ENCODE data around the genes OR2A12 and ZNF425.

GRCh38 chr7:143487445-143488149 is 9.9 kb downstream of the TAS2R41 start:
- RRBS, result no CpG with 5 or more reads among the region's 5 CpGs

DNA sequence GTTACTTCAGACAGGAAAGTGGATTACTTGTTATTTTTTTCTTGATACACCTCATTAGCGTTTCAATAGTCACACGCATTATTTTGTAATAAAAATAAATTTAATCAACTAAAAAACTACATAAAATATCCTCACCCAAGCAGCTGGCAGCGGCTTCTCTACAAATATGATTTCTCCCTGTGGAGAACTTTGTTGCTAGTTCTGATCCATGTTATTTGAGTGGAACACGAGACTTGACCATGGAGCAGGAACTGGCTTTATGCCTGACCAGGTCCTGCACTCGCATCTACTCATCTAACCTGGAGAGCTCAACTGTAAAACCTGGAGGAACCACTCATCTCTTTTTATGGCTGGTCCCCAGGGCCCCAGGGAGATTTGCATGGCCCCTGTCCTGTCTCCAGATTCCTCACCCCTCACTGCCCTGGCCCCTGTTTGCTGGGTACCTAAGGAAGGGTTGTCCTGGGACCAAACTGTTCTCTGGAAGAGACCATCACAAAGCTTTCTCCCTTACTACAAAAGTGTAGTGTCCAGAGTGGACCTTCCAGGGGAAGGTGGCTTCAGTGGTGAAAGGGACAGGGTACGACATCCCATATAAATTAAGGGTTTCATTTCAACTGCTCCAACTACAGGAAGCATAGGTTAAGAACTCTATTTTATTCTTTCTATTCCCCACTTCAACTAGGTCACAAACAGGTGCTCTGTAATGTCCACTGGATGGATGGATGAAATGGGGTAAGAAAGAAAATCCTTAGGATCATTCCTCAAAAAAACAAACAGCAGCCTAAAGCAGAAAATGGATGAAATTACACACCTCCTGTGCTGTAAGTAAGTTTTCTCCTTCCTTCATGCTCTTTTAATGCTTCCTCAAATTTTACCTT is 15.9 kb downstream of the TCAF1 start:
- RRBS, result no CpG with 5 or more reads among the region's 6 CpGs

GRCh38 chr7:144004637-144005051 is 4.5 kb downstream of the OR6B1 start:
- RRBS, result no CpG with 5 or more reads among the region's 6 CpGs

GRCh38 chr7:144085902-144086492 is at the start of gene OR2A12:
Gene OR2A12 (plus strand): TSS chr7:144086278.
- RRBS, result no CpG with 5 or more reads among the region's 4 CpGs

GRCh38 chr7:144363025-144363393 is 7.8 kb downstream of the ARHGEF5 start:
- RRBS, result no CpG with 5 or more reads among the region's 3 CpGs

GRCh38 chr7:144812650-144813282 is 23.1 kb downstream of the TPK1 start:
- RRBS, result no CpG with 5 or more reads among the region's 3 CpGs

- RRBS, result no CpG with 5 or more reads among the region's 9 CpGs
Measured at GRCh38 chr7:144834795-144835156, 1.1 kb downstream of the TPK1 start.

GRCh38 chr7:148811655-148812660 is 72.1 kb downstream of the EZH2 start:
- RRBS, result no CpG with 5 or more reads among the region's 7 CpGs

GRCh38 chr7:148987075-148987381 is 41.3 kb downstream of the PDIA4 start:
- RRBS, result no CpG with 5 or more reads among the region's 4 CpGs

DNA sequence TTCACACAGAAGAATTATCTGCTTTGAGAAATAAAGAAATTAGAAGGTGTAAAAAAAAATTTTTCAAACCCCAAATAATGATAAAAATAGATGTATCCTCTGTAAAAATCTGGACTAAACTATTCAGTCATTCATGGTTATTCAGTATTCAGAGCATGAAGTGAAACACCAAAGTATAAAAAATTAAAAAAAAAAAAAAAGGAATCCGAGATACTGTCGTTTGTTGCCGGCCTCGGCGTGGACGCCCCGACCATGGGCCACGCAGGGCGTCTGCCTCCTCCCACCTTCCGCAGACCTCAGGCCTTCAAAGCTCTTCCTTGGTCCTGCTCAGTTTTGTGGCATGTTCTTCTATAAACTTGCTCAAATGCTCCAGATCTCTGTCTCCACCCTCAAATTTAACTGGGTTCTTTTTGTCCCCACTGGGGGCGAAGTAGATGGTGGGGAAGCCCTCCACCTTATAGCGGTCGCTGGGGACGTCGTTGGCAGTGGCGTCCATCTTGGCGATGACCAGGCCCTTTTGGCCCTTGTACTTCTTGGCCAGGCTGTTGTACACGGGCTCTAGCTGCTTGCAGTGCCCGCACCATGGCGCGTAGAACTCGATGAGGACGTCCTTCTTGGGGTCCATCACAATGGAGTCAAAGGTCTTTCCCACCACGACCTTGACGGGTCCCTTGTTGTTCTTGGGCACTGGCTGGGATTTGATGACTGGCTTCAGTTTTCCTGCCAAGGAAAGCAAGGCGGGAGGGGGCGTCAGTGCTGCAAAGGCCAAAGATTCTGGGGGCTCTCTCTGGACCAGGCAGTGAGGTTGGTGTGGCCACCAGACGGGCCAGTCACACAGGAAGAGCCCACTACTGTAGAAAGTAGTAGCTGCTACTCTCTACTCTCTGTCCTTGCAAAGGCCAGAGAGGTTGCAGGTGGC is 24.6 kb downstream of the PDIA4 start:
- RRBS, result no CpG with 5 or more reads among the region's 28 CpGs

GRCh38 chr7:149125290-149126137 is 610 bp downstream of the ZNF425 start:
- RRBS, result 5% methylated on average over 13 of the region's 44 CpGs

DNA sequence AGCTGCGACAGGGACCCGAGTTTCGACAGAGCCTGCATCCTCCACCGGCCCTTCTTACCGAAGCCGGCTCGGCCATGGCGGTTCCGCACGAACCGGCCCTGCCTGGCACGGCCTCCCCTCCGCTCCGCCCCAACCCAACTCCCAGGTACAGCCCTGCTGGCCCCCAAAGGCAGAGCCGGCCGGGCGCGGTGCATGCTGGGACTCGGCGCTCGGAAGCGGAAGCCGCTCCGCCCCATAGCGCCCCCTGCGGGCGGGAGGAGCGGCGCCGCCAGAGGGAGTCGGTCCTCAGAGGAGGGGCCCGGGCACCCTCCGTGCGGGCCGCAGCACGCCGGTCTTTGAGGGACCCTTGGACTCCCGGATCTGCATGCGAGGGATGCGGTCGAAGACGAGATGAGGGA is at the start of gene ZNF425:
ZNF425 (minus strand) TSS at position 187 of the 398 bp plus-strand sequence.
- RRBS, result 3% methylated on average over 3 of the region's 42 CpGs

DNA sequence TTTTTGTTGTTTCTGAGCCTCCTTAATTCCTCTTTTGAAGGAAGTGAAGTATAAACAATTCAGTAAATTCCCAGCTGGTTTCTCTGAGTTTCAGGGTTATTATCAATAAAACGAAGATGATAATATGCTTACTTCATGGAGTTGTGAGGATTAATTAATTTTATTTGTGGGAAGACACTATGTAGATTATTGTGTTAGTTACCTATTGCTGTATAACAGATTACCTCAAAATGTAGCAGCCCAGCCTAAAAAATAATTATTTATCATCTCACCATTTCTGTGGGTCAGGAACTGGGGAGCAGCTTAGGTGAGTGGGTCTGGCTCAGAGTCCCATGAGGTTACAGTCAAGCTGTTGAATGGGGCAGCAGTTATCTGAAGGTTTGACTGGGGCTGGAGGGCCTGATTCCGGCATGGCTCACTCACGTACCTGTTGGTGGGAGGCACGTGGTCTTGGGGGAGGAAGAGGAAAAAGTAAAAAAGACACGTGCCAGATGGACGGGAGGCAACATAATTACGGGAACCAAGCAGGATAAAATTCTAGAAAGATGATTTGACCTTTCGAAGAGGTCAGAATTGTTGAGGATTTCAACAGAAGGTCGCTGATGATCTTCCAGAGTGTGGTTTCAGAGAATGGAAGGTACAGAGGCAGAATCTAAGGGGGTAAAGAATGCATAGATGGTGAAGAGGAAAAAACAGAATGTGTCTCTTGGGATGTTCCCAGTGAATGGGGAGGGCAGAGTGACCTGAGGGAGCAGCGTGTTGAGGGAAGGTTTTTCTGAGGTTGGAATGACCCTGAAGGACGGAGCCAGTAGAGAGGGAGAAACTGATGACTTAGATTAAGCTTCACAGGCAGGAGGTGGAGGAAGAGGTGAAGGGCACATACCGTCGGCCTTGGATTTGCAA is 8.6 kb downstream of the ZNF282 start:
- RRBS, result no CpG with 5 or more reads among the region's 13 CpGs

DNA sequence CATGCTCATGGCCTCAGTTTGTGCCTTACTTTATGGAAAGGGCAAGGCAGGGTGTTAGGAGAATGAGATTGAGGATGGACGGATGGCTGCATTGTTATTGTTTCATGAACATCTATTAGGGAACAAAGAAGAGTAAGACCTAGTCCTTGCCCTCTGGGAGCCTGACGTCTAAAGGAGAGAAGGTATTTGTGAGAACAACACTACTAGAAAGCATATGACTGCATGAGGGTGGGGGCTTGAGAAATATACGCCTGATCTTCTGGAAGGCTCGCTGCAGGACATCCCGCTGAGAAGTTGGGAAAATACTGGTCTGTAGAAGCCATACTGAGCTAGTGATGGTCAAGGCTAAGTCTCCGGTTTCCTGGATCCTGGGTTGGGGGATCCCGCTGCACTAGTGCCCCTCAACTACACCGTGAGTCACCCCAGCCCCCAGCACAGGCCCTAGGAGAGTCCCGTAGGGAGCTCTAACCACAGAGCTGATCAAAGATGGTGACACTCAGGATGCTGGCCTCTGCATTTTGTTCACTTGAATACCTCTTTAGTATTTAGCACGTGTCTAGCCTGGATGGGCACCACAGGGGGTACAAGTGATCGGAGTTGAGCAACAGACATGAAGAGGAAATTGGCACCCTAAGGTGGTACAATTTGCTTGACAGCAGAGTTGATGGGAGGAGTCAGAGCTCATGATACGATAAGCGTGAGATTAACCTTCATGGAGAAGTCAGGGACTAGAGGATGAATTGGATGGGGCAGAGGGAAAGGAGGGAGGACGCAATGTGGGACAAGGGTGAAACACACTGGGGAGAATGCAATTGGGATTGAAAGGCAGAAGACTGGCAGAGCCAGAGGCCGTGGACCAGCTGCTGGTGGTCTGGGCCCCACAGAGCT is 10.1 kb upstream of the ZNF212 start:
- RRBS, result no CpG with 5 or more reads among the region's 15 CpGs

DNA sequence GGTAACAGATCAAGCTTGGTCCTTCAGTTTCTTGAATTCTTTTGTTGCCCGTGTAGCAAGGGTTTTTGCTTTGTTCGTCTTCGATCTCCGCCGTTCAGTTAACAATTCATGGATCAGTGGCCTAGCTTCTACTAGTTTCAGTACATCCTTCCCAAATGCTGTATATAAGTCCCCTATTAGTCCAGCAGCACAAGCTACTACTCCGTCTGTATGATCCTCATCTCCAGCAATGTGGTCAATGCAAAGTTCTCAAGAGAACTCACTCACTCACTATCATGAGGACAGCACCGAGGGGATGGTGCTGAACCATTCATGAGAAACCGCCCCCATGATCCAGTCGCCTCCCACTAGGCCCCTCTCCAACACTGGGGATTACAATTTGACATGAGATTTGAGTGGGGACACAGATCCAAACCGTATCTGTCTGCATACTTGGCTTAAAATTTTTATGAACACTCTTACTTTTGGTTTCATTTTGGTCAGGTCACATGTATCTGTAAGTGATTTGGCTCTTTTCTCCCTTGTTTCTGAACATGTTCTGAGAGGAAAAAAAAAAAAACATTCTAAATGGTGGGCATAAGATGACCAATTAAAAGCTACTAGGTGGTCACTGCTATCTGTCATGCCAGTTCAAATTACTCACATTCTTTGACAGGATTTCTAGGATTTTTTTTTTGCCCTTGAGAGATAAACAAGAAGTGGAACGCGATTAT is 60.0 kb downstream of the ZNF783 start:
- RRBS, result no CpG with 5 or more reads among the region's 12 CpGs

DNA sequence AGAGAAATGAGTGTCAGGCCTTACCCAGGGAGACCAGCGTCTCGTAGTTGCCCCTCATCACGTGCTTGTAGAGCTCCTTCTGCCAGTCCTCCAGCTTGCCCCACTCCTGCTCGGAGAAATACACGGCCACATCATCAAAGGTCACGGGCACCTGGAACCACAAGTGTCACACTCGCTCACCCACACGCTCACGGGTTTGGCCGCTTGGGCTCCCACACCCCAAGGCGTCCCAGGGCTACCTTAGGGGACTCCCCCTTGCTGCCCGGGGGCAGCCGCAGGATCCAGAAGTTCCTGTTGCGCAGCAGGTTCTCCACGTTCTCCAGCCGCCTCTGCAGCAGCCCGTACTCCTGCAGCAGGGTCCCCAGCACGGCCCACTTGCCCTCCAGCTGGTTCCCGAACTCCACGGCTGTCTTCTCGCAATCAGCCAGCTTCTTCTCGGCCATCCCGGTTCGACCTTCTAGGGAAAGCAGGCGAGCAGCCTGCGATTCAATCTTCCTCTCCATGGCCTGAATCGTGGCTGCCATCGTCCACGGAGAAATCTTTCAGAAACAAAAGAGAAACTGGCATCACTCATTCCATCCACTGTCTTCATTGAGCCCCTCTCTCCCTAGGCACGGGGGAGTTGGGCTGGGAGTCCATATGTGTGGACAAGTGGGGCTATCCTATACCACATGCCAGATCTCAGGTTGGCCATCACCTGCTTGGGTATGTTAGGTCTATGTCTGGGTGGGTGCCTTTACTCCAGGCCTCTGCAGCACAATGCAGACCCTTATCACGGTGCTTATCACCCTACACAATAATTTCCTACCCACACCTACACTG is 3.4 kb downstream of the ZNF746 start:
- RRBS, result no CpG with 5 or more reads among the region's 31 CpGs

DNA sequence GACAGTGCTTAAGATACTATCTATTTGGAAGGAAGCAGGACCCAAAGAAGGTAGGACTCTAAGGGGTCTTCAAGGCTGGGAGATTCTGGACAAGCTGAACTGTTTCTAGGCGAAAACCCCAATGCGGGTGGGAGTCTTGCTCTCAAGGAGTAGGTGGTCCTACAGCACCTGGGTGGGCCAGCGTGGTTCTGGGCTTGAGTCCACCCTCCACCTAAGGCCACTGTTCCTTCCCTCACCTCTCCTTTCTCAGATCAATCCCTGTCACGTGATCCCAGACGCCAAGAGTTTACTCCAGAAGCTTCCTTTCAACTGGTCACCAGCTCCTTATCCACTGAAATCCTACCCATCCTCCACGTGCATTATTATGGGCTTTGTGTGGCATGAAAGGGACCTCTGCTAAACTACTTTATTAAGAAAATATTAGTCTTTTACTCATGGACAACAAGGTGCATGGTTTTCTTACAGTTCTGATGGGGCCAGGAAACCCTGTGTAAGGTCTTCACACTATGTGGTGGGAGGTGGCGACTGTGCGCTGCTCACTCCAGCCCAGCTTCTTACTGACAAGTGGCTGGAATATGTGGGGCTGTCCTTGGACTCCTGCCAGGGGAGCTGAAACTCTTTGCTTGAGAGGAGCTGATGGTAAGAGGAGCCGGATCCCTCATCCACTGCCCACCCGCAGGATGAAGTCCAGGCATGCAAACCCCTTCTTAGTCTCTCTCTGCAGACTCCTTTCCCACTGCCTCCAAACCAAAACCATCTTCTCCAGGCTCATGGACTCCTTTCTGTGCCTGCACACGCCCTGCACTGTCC is 1.6 kb downstream of the ZNF746 start:
- RRBS, result no CpG with 5 or more reads among the region's 11 CpGs

- RRBS, result no CpG with 5 or more reads among the region's 8 CpGs
Measured at GRCh38 chr7:149609680-149610440, 104.9 kb upstream of the KRBA1 start.

GRCh38 chr7:149611307-149612119 is 103.2 kb upstream of the KRBA1 start:
- RRBS, result no CpG with 5 or more reads among the region's 16 CpGs